WTC11 (cell line): ENCODE measurements around a stretch of chr14.

- PRO-cap = bidirectional peak, plus-strand start at chr14:81655855, minus-strand start at chr14:81655709
Observed at GRCh38 chr14:81655628-81656190, 122.1 kb upstream of the SEL1L start.

DNA sequence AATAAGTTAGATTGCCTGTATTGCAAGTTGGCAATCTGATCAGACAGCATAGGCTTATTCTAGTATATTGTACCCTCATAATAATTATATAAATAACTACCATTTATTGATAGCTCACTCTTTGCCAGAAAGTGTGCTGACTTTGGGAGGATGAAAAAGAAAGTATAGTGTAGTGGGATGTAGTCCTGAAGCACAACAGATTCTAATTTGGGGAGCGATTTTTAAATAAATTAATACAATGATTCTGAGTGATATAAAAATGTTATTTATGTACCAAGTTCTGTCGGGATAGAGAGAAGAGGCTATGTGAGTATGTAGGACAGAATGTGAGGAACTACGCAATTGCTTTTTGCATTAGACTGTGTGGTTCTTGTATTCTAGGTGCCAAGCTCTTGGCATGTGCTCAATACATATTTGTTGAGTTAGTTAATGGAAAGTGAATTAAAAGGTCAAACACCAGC is 853.8 kb upstream of the SEL1L start:
- PRO-cap = no peak

DNA sequence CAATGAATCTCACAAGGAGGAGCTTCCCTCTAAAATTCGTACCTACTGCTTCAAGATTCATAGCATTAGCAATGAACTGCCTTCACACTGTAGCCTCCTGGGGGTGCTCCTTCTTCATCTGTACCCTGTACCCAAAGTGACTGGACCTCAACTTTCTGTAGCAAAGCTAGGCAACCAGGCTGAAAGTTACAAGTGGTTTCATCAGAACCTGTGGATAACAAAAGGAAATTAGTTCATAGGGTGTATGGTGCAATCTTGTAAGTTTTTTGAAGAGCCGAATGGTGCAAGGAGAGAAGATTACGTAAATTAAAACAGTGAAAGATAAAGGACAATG is 1541.7 kb upstream of the FLRT2 start:
- PRO-cap = no peak

- PRO-cap = no peak
Observed at GRCh38 chr14:85516608-85517124, 13.3 kb upstream of the FLRT2 start.

GRCh38 chr14:85533679-85534424 is 3.9 kb downstream of the FLRT2 start:
- PRO-cap = bidirectional peak, plus-strand start at chr14:85534140, minus-strand start at chr14:85533926

- PRO-cap = no peak
Observed at GRCh38 chr14:85535303-85536235, 5.6 kb downstream of the FLRT2 start.

GRCh38 chr14:86217471-86217938 is 687.6 kb downstream of the FLRT2 start:
- PRO-cap = no peak

GRCh38 chr14:88049416-88049758 is 44.5 kb downstream of the GPR65 start:
- PRO-cap = no peak

DNA sequence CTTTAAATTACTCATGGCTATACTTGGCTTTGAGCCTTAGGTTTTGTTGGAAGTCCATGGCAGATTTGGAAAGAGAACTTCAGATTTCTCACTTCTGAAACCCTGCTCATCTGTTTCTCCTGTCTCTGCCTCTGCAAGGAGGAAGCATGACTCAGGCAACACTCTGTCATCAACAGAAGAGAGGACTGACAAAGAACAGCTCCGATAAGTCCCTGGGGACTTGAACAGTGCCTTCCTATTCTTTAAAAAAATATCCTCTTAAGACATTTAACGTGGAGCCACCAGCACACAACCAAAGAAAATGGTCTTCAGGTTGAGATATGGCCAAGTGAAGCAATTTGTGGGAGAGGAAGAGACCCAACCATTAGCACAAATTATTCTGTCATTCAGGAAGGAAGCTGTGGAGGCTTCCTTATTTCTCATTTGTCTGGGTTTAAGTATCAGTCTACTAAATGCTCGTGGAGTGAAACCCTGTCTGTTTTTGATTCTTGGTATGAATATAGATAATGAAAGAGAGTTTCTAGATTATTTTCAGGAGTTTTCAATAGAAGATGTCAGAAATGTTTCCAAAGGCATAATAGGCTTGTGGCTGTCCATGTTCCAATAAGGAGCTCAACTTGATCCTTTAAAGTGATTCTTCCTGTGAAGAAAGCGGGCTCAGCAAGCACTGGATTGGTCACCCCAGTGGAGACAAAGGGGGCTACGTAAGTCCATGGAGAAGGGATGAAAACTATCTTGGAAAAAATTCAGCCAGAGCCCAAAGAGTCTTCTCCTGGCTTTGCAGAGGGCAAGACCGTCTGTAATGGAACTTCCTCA is 125.1 kb downstream of the GPR65 start:
- PRO-cap = no peak

DNA sequence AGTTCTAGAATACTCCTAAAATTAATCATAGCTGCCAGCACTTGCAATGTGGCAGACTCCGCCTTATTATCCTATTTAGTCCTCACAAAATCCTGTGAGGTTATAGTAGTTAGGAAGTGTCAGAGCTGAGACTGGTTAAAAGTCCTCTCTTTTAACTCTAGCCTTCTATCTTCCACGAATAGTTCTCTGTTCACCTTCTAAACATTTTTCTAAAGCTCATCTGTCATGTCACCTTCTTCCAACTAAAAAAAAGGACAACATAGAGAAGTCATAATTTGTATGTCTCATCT is 74.3 kb downstream of the KCNK10 start:
- PRO-cap = no peak

DNA sequence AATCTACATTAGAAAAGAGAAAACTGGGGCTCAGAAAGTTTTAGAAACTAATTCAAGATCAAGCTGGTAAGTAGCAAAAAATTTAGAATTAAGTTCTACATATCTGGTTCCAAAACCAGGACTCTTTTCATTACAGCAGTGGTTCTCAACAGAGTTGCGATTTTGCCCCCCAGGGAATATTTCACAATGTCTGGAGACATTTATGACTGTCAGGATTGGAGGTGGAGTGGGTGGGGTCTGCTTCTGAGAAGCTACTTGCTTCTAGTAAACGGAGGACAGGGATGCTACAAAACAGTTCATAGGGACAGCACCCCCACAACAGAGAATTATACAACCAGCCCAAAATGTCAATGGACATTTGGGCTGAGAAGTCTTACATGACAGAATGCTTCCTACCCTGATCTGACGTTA is 818 bp upstream of the SPATA7 start:
- PRO-cap = no peak

GRCh38 chr14:88468862-88469314 is 83.4 kb downstream of the SPATA7 start:
- PRO-cap = no peak

- PRO-cap = no peak
Observed at GRCh38 chr14:88550666-88550922, 4.2 kb downstream of the PTPN21 start.

GRCh38 chr14:88895114-88895539 is 70.7 kb downstream of the TTC8 start:
- PRO-cap = no peak

- PRO-cap = no peak
Observed at GRCh38 chr14:88947986-88948452, 123.6 kb downstream of the TTC8 start.

GRCh38 chr14:89260221-89260808 is 156.7 kb downstream of the FOXN3 start:
- PRO-cap = no peak

DNA sequence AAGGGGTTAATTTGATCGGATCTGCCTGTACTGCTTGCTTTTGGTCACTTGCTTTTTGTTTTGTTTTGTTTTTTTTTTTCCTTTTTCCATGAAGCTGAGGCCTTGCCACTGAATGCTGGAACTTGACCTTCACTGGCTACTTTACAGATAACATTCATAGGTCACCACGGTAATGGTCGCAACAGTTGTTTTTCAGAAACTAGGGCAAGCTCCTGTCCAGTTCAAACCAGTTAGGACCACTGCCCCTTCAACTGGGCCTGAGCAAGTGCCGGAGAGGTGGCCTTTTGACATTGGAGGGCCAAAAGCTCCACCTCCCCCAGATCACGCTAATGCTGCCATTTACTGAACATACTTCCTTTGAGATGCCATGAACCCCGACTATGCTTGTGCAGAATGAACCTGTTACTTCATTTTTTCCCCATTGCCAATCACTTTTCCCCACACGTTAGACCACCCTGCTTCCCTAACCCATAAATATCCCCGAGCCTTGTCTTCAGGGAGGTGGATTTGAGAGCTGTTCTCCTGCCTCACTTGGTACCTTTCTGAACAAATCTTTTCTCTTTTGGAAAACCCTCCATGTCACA is 147.5 kb downstream of the FOXN3 start:
- PRO-cap = no peak

DNA sequence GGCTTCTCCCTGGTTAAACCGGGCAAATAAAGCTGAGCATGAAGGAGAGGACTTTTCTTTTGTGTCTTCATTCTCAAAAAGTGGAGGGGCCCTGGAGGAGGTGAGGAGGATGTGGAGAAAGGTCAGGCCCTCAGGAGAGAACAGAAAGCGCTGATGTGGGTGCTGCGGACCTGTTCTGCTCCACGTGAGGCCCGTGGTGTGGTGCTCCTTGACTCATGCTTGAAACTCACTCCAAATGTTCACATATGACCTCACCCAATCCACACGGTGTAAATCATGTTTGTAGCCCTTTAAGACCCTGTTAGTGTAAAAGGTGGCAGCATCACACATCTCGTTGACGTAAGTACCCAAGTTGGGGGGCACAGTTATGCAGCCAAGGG is 126.2 kb downstream of the FOXN3 start:
- PRO-cap = no peak

GRCh38 chr14:89402301-89402825 is 14.7 kb downstream of the FOXN3 start:
- PRO-cap = no peak

DNA sequence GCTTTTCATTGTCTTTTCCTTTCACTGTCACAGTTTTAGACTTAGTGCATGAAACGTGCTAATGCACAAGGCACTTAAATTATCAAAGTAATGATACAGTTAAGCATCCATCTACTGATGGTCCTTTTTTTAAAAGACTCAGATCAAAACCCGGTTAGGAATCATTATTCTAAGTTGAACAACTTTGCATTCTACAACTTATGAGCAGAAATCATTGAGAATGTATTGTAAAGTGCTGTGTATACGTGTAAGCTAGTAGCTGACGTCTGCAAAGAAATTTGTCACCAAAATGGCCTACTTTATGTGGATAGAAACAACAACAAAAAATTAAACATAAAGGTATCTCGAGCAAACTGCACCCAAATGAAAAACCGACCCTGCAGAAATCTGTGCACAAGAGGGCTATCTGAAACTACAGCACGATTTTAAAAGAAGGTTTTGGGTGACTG is 200.4 kb upstream of the FOXN3 start:
- PRO-cap = no peak